ENCODE measurements around a stretch of chr9.

GRCh38 chr9:130938173-130938320 lies 1.0 kb downstream of the FIBCD1 start:
- PRO-cap = no peak

- PRO-cap = no peak
Observed at GRCh38 chr9:131045296-131045798, 36.4 kb downstream of the LAMC3 start.

DNA sequence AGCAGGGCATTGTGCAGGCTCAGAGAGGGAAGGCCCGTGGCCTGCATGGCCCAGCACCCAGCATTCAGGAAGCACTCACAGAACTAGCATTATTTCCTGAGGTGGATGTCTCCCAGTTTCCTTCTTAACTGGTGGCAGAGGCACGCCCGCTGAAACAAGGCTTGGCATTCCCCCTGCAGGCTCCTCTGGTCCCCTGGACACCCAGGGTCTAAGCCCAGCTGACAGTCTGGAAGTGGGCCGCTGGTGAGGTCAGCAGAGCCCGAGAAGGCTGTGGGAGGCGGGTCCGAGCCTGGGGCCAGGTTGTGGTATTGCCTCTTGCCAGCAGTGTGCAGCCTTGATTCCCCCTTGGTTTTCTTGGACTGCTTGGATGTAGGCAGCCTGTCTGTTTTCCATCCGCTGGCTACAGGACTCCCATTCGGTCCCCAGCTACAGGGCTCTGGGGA lies 1.5 kb downstream of the AIF1L start:
- PRO-cap = no peak

DNA sequence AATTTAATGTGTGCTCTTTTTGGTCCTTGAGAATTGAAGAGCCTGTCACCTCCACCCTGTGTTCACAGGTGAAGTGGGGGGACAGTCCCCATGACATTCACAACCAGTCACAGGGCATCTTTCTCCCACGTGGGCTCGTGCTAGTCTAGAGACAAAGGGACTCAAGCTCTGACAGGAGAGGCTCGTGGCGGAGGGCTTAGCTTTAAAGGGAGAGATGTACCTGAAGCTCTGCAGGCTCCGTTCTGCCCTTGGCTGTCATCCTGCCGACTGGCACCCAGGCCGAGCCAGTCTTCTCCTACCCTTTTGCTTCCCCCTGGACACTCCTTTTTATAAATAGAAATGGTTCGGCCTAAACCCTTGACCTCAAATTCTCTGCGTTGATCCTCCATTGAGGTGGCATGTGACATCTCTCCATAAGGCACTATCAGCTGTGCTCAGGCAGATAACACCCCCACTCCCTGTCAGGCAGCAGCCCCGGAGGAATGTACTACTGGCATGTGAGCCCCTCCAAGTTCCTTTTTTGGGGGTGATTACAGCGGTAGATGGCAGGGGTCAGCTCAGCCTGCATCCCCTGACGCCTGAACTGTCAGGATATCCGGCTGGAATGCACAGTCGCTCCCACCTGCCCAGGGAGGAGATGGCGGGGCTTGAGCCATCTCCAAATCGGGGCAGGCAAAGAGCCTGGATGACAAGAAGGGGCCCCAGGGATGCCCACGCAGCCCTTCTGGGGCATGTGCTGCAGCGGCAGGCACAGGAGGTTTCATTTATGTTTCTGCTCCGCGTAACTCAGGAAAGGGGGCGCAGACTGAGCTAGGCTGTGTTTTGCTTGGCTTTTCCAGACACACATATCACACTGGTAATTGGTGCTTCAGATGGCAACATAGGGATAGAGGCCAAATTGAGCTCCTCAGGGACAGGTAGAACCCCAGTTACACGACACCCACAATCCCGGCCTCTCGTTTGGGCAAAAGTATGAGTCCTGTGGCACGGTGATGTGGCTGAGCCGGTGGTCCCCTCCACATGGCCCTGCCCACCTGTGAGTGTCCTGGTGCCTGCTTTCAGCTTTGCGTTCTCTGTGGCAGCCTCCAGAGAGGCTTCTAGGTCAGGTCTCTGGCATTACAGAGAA lies 40.8 kb downstream of the FAM78A start:
- PRO-cap = no peak

GRCh38 chr9:131238985-131239876 lies 37.1 kb downstream of the FAM78A start:
- PRO-cap = no peak

DNA sequence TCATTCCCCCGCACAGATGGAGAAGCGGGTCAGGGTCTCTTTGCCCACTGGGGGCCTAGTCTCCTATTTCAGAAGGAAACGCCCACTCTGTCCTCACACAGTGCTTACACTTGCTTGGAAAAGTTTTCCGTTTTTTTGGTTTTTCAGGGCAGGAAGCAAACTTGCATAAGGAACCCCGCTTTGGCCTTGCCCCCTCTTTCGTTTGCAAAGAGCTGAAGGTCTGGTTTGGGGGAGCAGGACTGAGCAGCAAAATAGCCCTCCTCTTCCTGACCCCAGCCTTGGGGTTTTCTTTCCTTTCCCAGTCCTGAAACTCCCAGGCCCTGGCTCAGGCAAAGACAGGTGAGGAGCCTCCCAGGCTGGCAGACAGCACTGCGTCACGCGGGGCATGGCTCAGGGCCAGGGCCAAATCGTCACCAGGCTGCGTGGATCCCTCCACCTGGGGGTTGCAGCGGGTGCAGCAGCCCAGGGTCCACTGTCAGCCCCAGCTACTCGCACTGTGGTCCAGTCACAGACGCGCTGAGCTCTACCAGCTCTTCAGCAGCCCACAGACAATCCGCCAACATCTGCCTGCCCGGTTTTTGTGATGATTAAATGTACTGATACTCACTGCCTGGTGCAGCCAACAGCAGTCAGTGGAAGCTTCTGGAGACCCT lies 12.2 kb downstream of the FAM78A start:
- PRO-cap = no peak

- PRO-cap = no peak
Observed at GRCh38 chr9:131349797-131350612, 43.9 kb upstream of the PRRC2B start.

GRCh38 chr9:131358444-131358943 lies 35.4 kb upstream of the PRRC2B start:
- PRO-cap = no peak

GRCh38 chr9:131418156-131418823 lies 24.4 kb downstream of the PRRC2B start:
- PRO-cap = no peak

- PRO-cap = no peak
Observed at GRCh38 chr9:131436208-131437395, 42.7 kb downstream of the PRRC2B start.

DNA sequence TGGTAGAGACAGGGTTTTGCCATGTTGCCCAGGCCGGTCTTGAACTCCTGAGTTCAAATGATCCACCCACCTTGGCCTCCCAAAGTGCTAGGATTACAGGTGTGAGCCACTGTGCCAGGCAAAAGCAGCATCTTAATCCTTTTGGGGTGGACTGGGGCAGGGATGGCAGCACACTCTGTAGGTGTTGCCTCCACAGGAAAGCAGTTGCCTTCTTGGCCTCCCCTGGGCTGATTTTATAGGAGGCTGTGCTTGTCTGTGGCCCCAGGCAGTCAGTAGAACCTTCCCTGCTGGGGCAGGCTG lies 49.7 kb downstream of the PRRC2B start:
- PRO-cap = no peak

- PRO-cap = no peak
Observed at GRCh38 chr9:131478226-131478815, 24.4 kb upstream of the POMT1 start.

- PRO-cap = no peak
Observed at GRCh38 chr9:131529658-131530406, 1.2 kb downstream of the UCK1 start.

DNA sequence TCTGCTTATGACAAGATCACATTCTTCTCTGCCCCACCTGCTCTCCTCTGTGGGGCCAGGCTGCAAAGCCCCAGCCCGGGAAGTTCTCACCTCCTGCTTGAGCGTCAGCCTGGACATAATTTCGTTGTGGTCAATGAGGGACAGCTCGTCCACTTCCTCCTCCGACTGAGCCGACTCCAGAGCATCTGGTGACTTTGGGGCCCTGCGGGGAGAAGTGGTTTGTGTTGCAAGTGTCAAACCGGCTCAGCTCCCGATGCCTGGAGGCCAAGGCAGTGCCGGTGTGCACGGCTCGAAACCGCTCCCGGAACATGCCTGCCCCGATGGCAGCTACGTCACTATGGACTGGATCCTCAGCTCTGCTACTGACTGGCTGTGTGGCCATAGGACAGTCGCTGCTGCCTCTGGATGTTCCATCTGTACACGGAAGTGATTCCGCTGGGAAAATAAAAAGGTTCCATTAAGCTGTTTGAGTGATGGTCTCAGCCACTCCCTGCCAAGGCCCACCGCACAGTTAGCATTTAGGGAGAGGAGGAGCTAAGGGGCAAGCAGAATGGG lies 52.9 kb downstream of the PRRT1B start:
- PRO-cap = no peak

DNA sequence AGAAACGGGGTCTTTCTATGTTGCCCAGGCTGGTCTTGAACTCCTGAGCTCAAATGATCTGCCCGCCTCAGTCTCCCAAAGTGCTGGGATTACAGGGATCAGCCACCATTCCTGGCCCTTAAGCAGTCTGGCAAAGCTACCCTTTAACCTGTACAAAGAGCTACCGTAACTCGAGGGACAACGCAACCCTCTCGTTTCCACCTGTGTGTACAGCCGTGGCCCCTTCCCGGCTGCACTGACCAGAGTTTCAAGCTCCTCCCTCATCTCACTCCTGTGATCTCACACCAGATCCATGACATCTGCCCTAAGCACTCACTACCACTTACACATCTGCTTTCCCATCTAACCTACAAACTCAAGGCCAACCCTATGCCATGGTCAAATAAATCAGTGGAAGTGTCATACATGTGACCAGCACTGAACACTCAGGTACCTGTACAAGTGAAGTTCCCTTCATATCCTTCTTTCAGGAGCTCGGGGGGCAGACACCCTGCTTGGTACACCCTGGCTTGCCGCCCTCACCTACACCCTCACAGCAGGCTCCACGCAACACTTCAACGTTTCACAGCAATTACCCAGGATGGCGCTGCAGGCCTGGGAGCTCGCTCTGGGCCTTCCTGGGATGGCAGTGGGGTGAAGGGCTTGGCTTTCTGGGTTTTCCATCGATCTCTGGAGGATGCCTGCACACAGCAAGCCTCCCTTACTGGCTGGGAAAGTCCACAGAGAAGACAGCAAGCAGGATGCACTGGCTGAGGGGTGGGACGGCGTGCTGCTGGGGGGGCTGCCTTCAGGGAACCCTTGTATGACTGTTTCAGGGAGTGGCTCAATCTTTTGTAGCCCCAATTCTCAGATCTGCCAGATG lies 61.7 kb downstream of the PRRT1B start:
- PRO-cap = no peak

GRCh38 chr9:131672257-131673015 lies 67.4 kb downstream of the RAPGEF1 start:
- PRO-cap = no peak

- PRO-cap = no peak
Observed at GRCh38 chr9:131692262-131692913, 47.5 kb downstream of the RAPGEF1 start.

GRCh38 chr9:131715748-131716453 lies 24.0 kb downstream of the RAPGEF1 start:
- PRO-cap = no peak

DNA sequence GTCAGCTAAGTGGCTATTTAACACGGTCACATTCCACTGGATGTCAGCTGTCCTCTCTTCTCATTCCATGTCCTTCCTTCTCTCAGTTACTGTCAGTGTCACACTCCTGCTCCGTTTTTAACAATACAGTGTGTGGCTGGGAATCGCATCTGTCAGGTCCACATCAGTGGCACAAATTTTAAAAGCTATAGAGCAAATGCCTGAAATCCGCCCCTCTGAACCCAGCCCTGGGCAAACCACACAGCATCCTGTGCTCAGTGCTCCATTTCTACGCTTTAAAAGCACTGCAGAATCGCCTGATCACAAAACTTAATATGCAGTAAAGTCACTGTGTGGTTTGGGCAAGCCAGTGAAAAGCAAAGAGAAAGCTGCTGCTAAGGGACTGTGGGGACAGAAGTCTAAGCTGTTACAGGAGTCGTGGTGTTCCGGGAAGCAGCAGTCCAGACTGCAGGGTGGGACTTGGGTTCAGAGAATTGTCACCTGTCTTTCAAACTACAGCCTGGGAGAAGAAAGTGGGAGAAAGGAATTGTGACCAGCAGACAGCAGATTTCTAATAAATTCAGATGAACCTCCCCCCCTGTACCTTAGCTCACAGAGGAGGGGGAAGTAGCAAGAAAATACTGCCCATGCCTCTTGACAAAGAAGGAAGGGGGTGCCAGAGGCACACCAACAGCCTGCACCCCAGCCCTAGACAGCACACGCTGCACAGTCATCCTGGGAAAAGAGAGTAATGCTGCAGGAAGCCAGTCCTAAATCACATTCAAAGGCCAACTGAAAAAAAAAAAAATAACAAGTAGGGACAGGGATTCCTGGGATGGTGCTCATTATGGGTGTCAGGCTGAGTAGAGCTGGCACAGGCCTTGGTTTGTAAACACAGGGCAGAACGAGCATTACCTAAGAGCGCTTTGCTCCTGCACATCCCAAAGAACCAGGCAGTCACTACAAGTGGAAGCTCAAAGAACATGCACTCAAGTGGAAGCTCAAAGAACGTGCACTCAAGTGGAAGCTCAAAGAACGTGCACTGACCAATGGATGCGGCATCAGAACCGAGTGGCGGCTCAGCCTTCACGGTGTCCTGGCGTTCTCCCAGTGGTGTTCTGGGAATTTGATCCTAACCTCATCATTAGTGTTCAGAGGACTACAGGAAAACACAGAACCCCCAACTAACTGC lies 8.0 kb downstream of the RAPGEF1 start:
- PRO-cap = no peak

- PRO-cap = no peak
Observed at GRCh38 chr9:131869169-131869659, 129.3 kb upstream of the RAPGEF1 start.